Type B pancreatic cell (in vitro differentiated cells): ENCODE measurements around the genes MDFI and USP49.

GRCh38 chr6:40477621-40478370 is 109.4 kb downstream of the LRFN2 start:
- PRO-cap: no peak

GRCh38 chr6:41060902-41061491 is 8.0 kb downstream of the APOBEC2 start:
- PRO-cap: no peak

- PRO-cap: no peak
Observed at GRCh38 chr6:41063816-41064458, 8.2 kb downstream of the OARD1 start.

GRCh38 chr6:41065400-41066219 is 6.5 kb downstream of the OARD1 start:
- PRO-cap: no peak

DNA sequence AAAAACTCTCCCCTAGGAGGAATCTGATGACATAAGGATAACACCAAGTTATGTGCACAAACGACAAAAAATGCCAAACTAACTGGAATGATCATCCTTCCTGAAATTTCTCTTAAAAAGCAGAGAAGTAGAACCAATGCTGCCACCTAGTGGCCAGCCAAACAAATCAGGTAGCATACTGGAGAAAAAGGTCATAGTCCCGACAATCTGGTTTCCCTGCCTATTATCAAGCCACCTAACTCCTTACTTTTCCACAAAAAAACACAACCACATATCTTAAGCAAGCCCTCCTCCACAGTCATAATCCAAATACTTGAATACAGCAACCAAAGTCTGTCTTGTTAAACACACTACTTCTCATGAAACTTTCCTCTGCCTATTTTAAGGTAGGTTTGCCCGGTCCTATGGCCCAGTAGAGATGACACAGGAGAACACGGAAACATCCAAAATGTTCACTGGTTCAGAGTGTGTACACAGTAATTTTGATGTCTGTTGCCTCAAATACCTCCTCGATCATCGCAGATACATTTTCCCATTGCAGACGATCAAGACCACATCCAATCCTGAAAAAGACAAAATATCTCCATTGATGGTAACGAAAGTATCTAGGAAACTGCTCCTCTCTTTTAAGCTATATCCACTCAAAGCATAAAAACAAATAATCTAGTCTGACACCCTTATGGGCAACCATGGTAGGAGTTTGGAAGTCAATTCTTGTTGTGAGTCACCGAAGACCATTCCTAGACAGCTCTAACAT is 5.1 kb downstream of the OARD1 start:
- PRO-cap: no peak

GRCh38 chr6:41073578-41074110 is 870 bp downstream of the NFYA start:
- PRO-cap: bidirectional peak, plus-strand start at chr6:41073894, minus-strand start at chr6:41073818

DNA sequence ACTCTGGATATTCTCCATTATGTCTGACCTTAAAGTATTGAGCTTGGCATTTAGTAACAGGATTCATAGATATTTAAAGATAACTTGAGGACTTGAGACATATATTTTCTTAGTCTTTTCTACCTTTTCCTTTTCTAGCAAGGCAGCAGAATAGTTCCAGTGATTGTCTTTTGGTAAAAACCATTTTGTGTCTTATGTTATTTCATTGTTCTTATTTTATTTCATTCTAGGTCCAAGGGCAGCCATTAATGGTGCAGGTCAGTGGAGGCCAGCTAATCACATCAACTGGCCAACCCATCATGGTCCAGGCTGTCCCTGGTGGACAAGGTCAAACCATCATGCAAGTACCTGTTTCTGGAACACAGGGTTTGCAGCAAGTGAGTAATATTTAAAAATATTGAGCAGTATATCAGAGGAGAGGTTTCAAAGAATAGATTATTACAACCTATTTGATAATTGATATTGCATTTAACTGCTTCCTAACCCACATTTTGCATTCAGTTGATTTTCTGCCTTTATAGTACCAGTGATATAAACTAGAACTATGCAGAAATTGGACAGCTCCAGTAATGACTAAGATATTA is 11.1 kb downstream of the NFYA start:
- PRO-cap: no peak

DNA sequence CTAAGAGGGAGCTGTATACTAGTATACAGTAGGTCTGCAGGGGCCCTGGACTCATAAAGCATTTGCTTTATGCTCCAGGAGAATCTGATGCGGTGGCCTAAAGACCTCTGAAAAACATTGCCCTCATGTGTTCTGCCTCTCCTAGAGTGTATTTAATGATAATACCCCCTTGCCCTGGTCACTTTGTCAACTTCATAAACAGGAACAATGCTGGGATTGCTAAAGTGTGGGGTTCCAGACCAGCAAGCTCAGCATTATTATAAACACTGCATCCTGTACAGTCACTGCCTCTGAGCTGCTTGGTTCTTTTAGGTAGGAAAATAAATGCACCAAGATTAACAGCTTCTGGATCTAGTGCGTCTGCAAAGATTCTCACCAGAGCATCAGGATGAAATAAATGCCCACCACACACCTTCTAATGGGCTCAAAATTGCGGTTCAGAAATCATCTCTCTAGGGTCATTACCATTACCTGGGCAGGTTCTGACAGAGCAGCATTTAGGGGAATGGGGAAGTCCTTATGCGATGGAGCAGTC is 12.2 kb downstream of the TREM1 start:
- PRO-cap: no peak

- PRO-cap: no peak
Observed at GRCh38 chr6:41406721-41407151, 71.3 kb downstream of the NCR2 start.

GRCh38 chr6:41426211-41427052 is 91.0 kb downstream of the NCR2 start:
- PRO-cap: no peak

- PRO-cap: no peak
Observed at GRCh38 chr6:41600484-41600940, 37.8 kb upstream of the MDFI start.

GRCh38 chr6:41638069-41638942 is at the start of gene MDFI:
MDFI (plus strand) TSS chr6:41638468.
- PRO-cap: unidirectional peak, plus-strand start at chr6:41638519

DNA sequence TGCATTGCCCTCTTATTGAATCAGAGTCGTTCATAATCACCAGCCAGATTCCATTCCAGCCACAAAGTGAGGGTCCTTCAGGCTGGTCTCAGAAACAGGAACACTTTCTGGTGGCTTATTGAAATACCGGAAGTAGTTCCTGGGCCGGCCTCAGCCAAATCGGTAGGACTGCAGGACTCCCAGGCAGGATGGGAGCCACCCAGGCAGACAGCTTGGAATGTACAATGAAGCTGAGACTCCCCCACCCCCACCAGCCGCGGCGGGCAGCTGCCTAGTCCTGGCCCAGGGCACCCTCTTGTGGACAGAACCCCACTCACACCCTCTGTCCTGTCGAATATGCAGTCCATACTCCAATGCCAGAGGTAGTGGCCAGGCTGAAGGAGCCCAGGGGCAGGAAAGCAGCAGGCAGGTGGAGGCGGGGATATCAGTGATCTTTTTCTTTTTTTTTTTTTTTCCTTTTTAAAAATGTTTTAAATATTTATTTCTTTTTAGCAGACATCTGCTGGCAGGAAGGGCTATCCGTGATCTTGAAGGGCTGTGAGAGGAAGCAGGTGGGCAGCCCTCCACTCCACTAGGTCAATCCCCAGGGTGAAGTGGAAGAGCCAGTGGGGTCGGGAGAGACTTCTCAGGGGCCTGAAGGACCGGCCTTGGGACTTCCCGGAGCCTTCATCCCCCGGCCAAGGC is 43.9 kb downstream of the MDFI start:
- PRO-cap: no peak

- PRO-cap: no peak
Observed at GRCh38 chr6:41682733-41683615, 44.7 kb downstream of the MDFI start.

GRCh38 chr6:41716309-41717167 is 18.9 kb downstream of the TFEB start:
- PRO-cap: no peak

GRCh38 chr6:41895170-41896386 is at the start of gene USP49:
USP49 (minus strand) TSS chr6:41895375.
- PRO-cap: bidirectional peak, plus-strand start at chr6:41895436, minus-strand start at chr6:41895117; unidirectional peak, minus-strand start at chr6:41895911; unidirectional peak, minus-strand start at chr6:41895942

- PRO-cap: no peak
Observed at GRCh38 chr6:41963887-41964972, 22.6 kb upstream of the CCND3 start.

DNA sequence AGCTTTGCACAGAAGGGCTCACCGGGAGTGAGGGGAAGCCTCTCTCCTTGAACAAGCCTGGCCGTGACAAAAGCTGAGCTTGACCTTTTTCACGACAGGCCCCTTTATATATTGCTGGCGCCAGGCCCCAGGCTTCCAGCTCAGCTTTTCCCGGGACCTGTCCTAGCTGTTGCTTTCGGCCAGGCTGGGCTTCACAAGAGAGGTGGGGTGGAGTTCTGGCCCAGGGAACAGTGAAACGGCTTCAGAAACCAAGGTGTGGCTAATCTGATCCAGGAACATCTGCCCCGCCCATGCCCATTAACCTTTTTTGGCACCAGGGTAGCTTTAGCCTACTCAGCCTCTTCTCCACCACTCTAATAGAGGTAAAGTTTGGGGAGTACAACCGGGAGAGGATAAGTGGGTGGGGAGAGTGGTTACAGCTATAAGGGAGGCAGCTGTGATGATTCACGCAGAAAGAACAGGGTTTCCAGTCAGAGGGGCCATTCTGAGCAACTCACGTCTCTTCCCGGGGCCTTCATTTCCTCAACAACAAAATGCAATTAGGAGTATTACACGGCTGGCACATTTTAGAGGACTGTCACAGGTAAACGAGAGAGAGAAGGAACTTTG is 42.8 kb downstream of the C6orf132 start:
- PRO-cap: no peak

DNA sequence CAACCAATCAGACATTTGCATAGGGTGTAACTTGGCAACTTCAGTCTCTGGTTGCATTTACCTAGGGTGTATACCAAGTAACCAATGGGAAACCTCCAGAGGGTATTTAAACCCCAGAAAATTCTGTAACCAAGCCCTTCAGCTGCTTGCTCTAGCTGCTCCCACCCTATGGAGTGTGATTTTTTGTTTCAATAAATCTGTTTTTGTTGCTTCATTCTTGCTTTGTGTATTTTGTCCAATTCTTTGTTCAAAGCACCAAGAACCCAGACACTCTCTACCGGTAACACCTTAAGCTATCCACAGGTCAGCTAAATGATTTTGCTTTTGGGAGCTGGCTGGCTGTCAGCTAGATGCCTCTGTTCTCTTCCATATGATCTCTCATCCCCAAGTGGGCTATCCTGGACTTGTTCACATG is 7.7 kb upstream of the UBR2 start:
- PRO-cap: no peak

DNA sequence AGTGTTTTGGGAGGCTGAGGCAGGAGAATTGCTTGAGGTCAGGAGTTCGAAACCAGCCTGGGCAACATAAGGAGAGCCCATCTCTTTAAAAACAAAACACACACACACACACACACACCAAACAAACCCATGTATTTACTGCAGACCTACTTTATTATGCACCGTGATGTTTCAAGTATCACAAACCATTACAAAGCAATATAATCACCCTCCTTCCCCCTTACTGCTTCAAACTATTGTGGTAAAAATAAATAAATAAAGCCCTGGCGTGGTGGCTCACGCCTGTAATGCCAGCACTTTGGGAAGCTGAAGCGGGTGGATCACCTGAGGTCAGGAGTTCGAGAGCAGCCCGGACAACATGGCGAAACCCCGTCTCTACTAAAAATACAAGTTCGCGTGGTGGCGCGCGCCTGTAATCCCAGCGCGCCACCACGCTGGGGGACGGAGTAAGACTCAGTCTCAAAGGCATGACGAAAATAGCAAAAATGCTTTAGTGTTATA is 1.5 kb downstream of the TBCC start:
- PRO-cap: no peak